Measurements from ENCODE around the genes TNNI3K, TYW3 and ST6GALNAC3.

DNA sequence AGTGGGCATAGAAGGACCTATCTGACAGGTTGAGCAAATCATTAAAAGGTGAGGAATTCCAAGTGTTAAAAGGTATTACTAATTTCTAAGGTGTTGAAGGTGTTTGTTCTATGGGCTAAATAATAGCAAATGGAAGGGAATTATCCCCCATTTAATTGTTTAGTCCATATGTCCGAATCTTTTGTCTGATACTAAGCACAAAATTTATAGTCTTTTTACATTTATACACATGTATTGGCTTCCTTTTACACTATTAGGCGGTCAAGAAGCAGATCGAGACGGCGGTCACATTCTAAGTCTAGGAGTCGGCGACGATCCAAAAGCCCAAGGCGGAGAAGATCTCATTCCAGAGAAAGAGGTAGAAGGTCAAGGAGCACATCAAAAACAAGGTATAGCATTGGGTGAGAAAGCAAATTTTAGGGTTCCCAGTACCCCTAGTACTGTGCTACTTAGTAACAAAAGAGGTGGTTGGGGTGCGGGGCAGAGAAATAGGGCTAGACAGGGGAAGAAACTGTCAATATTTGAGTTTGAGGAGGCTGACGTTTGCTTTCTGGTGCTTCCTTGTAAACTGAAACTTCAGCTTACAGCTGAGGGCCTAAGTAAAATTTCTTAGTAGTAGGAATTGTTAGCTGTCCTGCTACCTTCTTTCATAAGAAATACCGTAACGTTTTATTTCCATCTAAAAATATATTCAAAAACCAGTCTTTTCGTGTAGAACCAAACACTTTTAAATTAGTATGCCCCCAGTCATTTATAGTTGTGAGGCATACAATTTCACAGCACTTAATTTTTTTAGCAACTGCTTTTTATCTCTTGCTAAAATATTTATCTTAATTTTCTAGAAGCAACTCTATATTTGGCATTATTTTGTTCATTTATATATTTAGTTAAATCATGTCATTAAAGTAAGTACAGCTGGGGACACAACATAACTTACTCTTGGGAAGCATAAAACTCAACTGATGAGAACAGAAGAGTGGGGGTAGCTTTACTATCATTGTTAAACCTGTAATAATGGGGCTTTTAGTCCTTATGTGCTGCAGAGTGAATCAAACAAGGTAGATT, 23.6 kb downstream of the SRSF11 start:
- PRO-cap, result no peak

GRCh38 chr1:70253610-70254256, 32.6 kb downstream of the SRSF11 start:
- PRO-cap, result no peak

GRCh38 chr1:70338699-70339252, 15.7 kb downstream of the ANKRD13C start:
- PRO-cap, result no peak

- PRO-cap, result no peak
Measured at GRCh38 chr1:70440723-70441723, 30.0 kb downstream of the CTH start.

DNA sequence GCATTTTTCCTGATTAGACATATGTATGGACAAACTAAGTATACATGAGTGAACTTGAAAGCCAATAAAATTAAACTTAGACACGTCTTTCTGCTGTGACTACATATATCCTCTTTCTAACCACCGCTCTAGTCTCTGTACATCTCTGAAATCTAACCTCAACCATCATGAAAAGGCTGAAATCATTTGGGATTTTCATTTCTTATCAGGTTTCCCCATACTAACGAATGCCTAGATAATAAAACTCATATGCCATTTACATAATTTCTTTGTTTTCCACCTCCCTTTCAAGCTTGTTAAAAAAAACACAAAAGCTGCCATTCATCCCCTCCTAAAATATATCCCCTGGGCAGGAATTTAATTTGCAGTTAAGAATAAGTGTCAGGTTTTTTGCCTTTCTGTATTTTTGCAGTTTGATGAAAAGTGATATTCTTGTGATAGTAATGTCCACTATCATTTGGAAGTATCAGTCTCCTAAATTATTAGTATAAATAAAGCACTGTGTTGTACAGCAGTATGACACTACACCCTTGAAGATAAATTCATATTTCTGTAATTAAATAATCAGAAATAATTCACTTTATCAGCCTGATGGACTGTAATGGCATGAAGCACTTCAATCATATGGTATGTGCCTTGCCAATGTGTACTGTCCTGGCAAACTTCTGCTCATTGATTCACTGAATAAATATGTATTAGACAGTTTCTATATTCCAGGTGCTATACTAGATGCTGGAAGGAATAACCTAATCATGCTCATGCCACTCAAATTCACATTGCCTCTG, 37.7 kb downstream of the PTGER3 start:
- PRO-cap, result no peak

DNA sequence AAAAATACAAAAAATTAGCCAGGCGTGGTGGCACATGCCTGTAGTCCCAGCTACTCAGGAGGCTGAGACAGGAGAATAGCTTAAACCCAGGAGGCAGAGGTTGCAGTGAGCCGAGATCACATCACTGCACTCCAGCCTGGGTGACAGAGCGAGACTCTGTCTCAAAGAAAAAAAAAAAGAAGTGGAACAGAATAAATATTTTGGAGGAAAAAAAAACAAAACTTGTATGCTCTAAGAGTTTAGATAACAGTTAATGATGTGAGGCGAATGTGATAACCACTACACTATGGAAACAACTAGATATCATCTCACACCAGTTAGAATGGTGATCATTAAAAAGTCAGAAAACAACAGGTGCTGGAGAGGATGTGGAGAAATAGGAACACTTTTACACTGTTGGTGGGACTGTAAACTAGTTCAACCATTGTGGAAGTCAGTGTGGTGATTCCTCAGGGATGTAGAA, 391.3 kb downstream of the LRRIQ3 start:
- PRO-cap, result unidirectional peak, minus-strand start at position 287 of the sequence

DNA sequence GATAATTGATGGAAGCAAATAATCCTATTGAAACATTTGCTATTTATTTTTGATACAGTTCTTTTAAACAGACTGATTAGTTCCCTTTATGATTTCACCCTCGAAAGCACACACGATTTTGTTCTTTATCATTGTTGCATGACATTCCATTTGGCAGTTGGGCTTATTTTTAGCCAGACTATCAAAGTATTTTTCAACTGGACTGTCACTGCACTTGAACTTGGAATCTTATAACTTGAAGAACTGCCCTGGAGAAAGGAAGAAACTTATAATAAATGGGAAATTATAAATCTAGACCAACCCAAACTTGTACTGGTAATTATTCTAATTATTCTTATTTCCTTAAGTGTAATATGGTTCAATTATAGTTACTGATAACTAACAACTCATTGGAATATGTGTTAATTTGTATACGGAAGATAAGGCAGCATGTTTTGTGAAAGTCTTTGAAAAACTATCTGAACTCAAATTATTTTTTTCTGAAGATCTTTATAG, at the start of gene TNNI3K:
Gene TNNI3K, plus strand, starts transcription at position 211 of the 495 bp plus-strand sequence.
- PRO-cap, result no peak

- PRO-cap, result no peak
Measured at GRCh38 chr1:74718954-74719599, 13.8 kb downstream of the CRYZ start.

GRCh38 chr1:74732932-74733721, at the start of gene TYW3:
TYW3 (plus strand) TSS chr1:74733152.
- PRO-cap, result bidirectional peak, plus-strand start at chr1:74733317, minus-strand start at chr1:74733010; unidirectional peak, minus-strand start at chr1:74733417

- PRO-cap, result no peak
Measured at GRCh38 chr1:75136042-75137234, 2.2 kb downstream of the LHX8 start.

- PRO-cap, result bidirectional peak, plus-strand start at chr1:76074746, minus-strand start at chr1:76074555
Measured at GRCh38 chr1:76074491-76075429, at the start of gene ST6GALNAC3. ST6GALNAC3 (plus strand) TSS chr1:76074746.

- PRO-cap, result no peak
Measured at GRCh38 chr1:77564300-77565473, 117.8 kb downstream of the ZZZ3 start.

- PRO-cap, result bidirectional peak, plus-strand start at chr1:77683109, minus-strand start at chr1:77682954
Measured at GRCh38 chr1:77682840-77683017, 271 bp upstream of the ZZZ3 start.

- PRO-cap, result unidirectional peak, plus-strand start at chr1:77759236; unidirectional peak, plus-strand start at chr1:77759243
Measured at GRCh38 chr1:77758674-77759345, 842 bp downstream of the USP33 start.

GRCh38 chr1:77846893-77847562, 41.4 kb upstream of the NEXN start:
- PRO-cap, result no peak

DNA sequence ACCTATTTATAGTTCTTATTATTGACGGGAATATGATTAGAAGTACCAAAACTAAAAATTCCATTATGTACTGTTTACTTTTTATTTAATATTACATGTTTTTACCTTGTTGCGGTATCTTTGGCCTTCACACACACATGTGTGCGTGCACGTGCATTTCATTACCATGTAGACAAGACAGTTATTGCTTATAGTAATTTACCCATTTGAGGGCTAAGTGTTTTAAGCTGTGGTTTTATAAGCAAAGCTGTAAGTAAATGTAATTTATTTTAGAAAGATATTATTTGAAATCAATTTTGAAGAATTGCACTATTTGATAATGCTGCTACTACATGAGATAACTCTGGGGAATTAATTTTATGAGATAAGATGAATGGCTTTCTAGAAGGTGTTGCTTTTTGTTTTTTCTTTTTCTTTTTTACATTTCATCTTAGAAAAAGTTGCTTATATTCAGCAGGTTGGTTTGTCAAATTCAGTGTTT, 11.0 kb upstream of the NEXN start:
- PRO-cap, result no peak

GRCh38 chr1:77942349-77942793, 36.5 kb downstream of the FUBP1 start:
- PRO-cap, result no peak

DNA sequence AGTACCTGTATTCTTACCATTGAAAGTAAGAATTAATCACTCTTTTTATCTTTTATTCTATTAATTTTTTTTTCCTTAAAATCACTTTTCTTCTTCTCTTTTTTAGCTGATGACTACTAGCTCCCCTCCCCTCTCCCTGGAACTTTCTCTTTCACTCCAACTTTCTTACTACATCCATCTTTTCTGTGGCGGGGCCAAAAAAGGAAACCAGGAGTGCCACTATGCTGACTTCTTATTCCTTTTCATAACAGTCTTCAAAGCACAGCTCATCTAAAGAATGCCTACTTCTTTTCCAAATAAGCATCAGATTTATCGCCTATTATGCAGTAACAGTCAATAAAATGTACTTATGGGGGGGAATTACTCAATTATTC, 36.1 kb downstream of the FUBP1 start:
- PRO-cap, result no peak

DNA sequence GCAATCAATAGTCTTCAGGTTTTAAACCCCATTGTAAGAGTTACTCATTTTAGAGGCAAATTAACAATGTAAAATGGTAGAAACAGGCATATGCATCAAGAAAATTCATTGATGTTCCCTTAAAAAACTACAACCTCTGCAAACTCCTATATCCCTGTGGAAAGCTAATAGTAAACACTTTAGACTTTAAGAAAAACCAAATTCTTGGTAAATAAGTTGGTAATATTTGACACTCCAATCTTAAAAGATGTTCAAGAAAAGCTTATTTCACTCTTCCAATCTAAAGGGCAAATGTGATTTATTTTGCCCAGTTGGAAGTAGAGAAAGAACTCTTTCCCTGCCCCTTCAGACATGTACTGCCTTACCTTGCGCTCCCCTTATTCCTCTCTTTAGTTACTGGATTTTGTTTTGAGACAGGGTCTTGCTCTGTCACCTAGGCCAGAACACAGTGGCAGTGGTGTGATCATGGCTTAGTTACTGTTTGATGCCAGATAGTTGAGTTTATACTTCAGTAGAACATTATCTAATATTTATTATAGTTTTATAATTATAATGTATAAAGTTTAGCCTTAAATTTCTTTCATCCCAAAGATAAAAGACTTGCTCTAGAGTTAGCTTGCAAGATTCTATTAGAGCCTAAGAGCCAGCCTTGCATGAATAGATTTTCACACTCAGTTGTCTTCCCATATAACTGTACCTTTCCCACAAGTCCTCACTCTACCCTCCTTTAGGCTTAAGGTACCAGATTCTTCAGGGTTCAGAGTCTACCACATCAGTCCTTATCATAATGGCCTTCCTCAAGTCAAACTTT, 27.5 kb downstream of the FUBP1 start:
- PRO-cap, result no peak

GRCh38 chr1:78044547-78045053, 1.2 kb upstream of the GIPC2 start:
- PRO-cap, result bidirectional peak, plus-strand start at chr1:78045224, minus-strand start at chr1:78044995

All from ileum (tissue), 1 donor.